B cell (primary cell): ENCODE data around the gene D2HGDH.

DNA sequence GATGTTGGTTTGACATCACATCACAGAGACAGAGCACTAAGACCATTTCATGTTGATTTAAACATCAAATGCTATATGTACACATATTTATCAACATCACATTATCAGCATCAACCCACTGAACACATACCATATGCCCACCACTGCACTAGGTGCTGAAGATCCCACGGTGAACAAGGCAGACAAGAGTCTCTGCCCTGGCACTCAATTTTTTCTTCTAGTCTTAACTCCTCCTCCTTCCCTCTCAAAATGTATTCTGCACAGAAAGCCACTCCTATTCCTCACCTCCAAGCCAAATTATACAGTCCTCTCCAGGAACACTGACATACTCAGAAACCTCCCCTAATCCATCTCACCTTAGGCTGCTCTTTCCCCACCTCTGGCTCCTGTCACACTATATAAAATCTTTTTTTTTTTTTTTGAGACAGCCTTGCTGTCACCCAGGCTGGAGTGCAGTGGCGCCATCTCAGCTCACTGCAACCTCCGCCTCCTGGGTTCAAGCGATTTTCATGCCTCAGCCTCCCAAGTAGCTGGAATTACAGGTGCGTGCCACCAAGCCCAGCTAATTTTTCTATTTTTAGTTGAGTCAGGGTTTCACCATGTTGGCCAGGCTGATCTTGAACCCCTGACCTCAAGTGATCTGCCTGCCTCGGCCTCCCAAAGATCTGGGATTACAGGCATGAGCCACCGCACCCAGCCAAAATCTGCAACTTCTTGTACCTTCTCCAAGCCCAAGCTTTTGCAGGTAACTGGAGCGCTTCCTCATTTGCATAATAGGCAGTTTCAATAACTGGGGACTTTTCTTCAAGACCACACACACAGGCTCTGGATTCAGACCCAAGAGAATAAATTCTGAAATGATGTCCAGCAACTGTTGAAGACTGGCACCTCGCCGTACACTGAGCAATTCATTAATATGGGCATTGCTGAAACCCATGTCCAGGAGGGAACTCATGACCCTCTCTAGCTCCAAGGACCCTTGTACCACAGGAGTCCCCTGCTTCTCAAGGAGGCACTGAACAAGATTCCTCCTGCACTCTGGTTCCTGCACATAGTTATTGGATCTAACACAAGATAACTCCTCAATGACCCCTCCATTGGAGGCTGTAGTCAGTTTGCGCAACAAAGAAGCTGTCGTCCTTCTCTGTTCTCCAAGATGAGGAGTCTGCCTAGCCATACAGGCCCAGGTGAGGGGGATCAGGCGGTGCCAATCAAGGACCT lies 3.0 kb downstream of the MTERF4 start:
- PRO-cap: no peak
- CAGE, long polyA plus RNA: no peak

DNA sequence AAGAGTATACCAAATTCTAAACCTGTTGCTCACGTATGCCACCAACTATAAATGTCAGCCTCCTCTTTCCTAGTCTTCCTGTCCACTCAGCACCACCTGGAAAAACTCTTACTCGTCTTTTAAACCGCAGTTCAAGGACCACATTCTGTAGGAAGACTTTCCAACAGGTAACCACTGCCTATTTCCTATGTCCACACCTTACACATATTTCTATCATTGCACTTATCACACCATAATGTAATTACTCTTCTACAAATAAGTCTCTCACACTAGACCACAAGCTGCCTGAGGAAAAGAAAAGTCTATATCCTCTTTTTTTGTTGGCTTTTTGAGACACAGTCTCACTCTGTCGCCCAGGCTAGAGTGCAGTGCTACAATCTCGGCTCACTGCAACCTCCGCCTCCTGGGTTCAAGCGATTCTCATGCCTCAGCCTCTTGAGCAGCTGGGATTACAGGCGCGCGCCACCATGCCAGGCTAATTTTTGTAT lies 2.5 kb downstream of the HDLBP start:
- PRO-cap: no peak
- CAGE, long polyA plus RNA: no peak

GRCh38 chr2:241559277-241559785 lies 786 bp downstream of the BOK start:
- PRO-cap: no peak
- CAGE, long polyA plus RNA: no peak

- PRO-cap: bidirectional peak, plus-strand start at chr2:241734630, minus-strand start at chr2:241734441
- CAGE, long polyA plus RNA: no peak
Observed at GRCh38 chr2:241734536-241734754, at the start of gene D2HGDH. D2HGDH (plus strand) TSS chr2:241734630.

DNA sequence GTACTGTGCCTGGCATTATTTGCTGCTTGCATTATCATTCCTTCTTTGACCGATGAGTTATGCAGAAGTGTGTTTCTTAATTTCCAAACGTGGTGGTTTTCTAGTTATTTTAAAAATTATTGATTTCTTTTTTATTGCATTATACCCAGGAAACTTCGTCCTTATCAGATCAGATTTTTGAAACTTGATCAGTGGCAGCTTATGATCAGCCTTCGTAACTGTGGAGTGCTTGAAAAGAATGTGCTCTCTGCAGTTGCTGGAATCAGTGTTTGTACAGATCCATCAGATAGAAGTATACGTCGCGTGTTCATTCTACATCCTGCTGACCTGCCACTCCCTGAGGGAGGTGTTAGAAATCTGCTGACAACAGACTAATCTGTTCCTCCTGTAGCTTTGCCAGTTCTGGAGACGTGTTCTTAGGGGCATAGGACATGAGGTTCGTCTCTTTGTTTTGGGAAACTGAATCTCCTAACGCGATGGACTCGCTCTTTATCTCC lies 17.6 kb upstream of the GAL3ST2 start:
- PRO-cap: no peak
- CAGE, long polyA plus RNA: no peak

DNA sequence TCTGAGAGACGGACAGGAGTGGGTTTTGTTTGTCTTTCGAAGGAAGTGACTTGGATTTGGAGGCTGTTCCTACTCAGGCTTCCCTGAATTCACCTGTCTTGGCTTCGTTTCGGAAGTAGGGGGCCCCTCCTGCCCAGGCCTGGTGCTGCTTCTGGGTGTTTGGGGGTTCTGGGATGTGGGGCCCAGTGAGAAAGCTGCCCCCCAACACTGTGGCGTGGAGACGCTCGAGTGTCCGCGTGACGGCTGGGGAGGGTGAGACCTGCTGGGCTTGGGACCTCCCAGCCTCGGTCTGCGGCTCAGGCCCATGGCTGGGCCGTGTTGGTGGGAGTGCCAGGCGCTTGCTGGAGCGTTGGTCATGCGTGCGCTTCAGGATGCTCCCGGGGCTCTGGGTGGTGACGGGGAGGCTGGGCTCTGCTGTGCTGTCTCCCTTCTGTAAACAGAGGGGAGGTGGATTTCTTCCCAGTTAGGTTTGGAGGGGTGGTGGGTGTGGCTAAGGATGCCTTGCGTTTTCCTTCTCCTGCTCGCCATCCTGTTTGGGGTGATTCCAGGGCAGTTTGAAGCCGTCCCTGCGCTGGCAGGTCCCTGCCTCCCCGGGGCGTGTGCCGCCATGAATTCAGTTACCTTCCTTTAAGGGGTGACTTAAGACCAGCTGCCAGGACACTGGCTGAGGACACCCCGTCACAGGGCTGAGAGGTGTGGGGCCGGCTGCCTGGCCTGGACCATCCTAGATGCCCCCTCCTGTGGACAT lies 591 bp downstream of the GAL3ST2 start:
- PRO-cap: no peak
- CAGE, long polyA plus RNA: no peak

- PRO-cap: no peak
- CAGE, long polyA plus RNA: no peak
Observed at GRCh38 chr2:241778086-241778653, 1.5 kb downstream of the GAL3ST2 start.

- PRO-cap: no peak
- CAGE, long polyA plus RNA: no peak
Observed at GRCh38 chr2:241797324-241798077, 11.5 kb upstream of the NEU4 start.

GRCh38 chr2:241885895-241886714 lies 14.2 kb downstream of the FAM240C start:
- PRO-cap: no peak
- CAGE, long polyA plus RNA: no peak

- PRO-cap: no peak
- CAGE, long polyA plus RNA: no peak
Observed at GRCh38 chr2:242031317-242032221, 131.3 kb upstream of the FAM240C start.

- PRO-cap: no peak
- CAGE, long polyA plus RNA: no peak
Observed at GRCh38 chr2:242075527-242076072, 175.3 kb upstream of the FAM240C start.

DNA sequence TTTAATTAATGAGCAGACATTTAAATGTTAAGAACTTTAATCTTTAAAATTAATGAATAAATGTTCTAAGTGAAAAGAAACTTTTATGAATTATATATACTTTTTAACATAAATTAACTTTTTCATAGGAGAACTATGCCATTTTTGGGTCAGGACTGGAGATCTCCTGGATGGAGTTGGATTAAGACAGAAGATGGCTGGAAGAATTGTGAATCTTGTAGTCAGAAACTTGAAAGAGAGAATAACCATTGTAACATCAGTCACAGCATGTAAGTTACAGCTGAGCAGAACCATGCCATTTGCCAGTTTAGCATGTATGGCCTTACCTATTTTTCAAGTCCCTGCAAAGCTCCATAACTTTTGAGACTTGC lies 194.5 kb upstream of the FAM240C start:
- PRO-cap: no peak
- CAGE, long polyA plus RNA: no peak